Renal cortical epithelial cell (primary cell): ENCODE measurements around the genes F2 and CKAP5.

DNA sequence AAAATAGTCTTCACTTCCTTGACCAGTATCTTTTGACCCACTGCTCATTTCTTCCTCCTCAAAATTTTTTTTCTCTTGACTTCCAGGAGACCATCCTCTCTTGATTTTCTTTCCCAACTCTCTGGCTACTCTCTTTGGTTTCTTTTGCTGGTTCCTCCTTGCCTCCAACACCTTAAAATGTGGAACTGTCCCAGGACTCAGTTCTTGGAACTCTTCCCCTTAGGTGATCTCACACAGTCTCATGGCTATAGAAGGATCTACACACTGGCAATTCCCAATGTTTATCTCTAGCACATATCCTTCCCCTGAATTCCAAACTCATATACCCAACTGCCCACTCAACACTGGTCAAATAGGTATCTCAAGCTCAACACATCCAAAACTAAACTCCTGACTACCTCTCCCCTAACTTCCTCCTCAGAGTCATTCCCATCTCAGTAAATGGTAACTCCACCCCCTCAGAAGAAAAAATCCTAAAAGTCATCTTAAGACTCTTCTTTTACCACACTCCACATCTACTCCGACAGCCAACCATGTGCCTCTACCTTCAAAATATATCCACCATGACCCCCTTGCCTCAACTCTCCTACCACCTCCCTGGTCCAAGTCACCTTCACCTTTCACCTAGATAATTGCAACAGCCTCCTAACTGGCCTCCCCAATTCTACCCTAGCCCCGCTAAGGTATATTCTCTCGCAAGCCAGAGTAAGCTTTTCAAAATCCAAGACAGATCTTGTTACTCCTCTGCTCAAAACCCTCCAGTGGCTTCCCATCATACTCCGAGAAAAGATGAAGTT, 24.6 kb downstream of the PHF21A start:
- RRBS: no CpG with 5 or more reads among the region's 4 CpGs

DNA sequence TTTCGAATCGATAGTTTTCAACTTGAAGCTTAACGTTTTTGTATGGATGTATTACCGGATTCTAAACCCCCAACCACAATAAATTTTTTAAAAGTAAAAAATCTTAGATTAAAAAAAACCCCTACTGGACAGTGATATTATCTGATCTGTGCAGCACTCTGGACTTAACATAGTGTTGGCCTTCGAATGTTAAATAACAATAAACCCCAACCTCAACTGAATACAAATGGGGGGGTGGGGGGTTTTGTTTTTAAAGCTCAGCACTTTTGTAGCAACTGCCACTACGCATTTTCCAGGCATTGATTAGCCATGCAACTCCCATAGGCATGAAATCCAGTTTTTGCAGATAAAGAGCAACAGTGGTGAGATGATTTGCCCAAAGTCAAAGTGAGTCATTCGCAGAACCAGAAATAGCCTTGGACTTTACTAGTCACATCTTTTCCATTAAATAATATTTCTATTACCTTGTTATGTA, 1.6 kb upstream of the PHF21A start:
- RRBS: no CpG with 5 or more reads among the region's 7 CpGs

- RRBS: no CpG with 5 or more reads among the region's 11 CpGs
Observed at GRCh38 chr11:46248449-46249092, 28.9 kb upstream of the CREB3L1 start.

- RRBS: no CpG with 5 or more reads among the region's 5 CpGs
Observed at GRCh38 chr11:46273733-46274280, 3.7 kb upstream of the CREB3L1 start.

GRCh38 chr11:46312115-46313029, 34.9 kb upstream of the DGKZ start:
- RRBS: no CpG with 5 or more reads among the region's 8 CpGs

GRCh38 chr11:46315040-46315383, 32.3 kb upstream of the DGKZ start:
- RRBS: no CpG with 5 or more reads among the region's 4 CpGs

DNA sequence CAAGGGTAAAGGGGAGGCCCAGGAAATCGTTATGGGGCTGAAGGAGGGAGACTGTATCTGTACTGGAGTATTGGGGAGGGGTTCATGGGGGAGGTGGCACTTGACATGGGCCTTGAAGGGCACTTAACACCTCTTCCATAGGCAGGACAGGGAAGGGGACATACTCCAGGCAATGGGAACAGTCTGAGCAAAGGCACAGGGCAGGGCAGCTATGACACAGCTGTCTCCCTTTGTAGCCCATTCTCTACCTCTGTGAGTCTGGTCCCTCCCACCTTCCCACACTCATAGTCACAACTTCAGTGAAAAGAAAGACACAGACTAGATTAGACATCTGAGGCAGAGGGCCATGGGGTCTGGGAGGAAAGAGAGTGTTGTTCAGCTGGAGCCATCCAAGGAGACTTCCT, 15.9 kb upstream of the DGKZ start:
- RRBS: no CpG with 5 or more reads among the region's 1 CpG

DNA sequence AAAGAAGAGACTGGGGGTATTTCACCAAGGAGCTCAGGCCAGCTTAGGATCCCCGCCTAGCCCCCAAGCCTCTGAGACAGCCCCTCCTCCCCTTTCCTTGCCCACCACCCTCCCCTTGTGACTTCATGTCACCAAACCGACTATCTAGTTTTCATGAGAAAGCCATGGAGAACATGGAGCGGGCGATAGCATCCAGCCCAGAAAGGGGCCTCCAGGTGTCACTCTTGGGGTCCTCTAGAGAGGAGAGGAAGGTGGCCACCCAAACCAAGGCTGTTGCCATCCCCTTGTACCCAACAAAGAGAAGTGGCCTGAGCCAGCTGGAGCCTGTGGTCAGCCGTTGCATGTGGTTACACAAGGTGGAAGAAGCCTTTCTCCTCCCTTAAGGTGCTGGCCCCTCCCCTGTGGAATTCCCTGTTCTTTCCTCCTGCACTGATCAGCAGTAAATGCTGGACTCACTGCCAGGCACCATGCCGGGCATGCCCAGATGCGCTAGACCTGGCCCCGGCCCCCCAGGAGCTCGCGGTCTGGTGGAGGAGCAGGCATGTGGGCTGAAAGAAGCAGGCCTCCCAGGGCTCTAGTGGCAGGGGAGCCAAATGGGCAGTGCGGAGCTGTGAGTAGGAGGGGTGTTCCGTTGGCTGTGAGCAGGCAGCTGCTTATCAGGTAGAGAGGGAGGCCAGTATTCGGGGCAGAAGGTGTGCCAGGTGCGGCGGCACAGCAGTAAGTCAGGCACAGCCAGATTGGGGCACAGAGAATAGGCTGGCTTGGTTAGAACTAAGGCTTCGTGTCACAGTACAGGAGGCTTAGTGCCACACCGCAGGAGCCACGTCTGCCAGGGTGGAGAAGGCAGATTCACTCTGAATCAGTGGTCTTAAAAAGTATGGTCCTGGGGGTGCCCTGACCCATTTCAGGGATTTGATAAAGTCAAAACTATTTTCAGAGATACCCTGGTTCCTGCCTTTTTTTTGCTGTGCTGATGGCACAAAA, 10.2 kb downstream of the DGKZ start:
- RRBS: no CpG with 5 or more reads among the region's 18 CpGs

GRCh38 chr11:46362561-46363564, 15.6 kb downstream of the DGKZ start:
- RRBS: 65% methylated on average over 2 of the region's 27 CpGs

DNA sequence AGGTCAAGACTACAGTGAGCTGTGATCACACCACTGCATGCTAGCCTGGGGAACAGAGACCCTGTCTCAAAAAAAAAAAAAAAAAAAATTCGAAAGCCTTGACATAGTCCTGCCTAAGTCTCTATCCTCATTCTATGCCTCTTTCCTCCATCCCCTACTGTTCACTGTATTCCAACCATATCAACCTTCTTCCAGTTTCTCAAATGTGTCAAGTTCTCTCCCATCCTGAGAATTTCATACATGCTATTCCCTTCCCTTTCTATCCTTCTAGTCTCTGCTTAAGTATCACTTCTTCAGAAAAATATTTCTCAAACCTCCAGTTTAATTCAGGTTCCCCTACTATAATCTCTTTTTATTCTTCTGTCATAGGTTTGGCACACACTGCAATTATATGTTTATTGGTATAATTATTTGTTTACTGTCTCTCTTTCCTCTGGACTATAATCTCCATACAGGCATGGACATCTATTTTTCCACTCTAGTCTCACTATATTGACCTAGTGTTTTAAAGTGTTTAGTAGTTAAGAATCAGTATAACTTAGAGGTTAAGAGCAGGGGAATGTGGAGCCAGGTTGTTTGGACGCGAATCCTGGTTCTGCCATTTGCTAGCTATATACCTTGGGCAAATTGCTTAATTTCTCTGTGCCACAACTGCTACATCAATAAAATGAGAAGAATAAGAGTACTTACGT, 11.6 kb downstream of the AMBRA1 start:
- RRBS: no CpG with 5 or more reads among the region's 4 CpGs

- RRBS: no CpG with 5 or more reads among the region's 20 CpGs
Observed at GRCh38 chr11:46680841-46681252, 19.6 kb downstream of the ARHGAP1 start.

DNA sequence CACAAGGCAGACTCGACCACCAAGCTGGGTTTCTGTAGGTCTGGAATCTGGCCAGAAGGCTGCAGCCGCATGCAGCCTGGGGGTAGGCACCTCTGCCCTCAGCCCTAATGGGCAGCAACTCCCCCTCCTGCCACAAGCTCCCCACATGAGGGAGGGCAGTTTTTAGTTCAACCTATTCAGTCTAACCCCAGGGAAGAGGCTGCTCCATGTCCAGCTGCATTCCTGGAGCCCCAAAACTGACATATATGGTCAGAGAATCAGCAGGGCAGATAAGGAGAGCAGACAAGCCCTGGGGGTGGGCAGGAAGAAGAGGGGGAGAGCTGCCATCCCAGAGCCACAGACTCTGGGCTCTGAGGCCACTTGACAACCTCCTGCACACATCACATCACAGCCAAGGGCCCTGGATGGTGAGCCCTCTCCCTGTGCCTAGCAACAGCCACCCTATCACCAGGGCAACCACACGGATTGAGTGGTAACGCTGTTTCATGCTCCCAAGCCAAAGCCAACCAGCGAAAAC, 3.2 kb downstream of the ARHGAP1 start:
- RRBS: no CpG with 5 or more reads among the region's 5 CpGs

DNA sequence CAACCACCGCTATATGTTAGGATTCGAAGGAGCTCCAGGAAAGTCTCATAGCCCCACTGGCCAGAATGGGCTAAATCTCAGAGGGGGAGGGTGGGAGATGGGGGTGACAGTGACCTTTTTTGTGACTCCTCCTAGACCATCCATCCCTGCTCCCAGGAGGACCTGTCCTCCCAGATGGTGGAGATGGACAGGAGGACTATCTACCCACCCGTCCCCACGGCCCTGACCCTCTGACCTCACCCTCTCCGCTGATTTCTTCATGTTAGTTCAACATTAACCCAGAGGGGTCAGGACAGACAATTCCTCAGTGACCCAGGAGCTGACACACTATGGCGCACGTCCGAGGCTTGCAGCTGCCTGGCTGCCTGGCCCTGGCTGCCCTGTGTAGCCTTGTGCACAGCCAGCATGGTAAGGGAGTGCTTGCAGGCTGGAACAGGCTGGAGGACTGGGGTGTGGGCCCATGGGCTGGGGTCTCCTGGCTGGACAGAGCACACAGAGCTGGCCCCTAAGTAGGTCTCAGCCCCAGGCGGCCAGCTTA, at the start of gene F2:
Gene F2 (plus strand): TSS at position 307 of the 538 bp plus-strand sequence.
- RRBS: no CpG with 5 or more reads among the region's 9 CpGs

GRCh38 chr11:46845489-46846553, at the start of gene CKAP5:
CKAP5 (minus strand) TSS chr11:46846280.
- RRBS: no CpG with 5 or more reads among the region's 96 CpGs

DNA sequence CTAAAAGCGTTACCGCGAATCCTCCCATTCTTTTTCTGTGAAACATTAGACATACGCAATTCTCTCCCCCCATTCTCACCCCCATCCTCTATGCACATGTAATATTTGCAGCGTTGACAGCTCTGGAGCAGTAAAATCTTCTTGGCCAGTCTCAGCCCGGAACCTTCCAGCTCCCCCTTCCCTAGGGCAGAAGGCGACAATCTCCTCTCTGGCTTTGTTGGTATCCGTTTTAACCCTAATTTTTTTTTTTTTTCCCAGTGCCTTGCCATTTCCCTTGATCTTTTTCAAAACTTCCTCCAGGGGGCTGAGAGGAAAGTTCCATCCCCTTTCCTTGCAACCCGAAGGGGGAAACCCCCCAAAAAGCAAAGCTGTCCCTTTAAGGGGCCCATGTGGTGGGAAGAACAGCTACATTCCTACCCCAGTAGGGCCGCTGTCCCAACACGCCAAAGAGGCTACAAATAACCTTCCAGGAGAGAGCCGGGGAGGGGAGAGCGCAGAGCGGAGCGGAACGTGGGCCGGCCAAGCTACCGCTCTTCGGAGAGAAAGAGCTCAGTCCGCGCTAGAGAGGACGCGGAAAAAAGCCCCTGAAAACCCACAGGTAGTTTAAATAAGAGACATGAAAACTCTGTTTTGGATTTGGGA, 1.8 kb downstream of the LRP4 start:
- RRBS: 0% methylated on average over 4 of the region's 23 CpGs

GRCh38 chr11:46948308-46948752, 11.8 kb downstream of the CSTPP1 start:
- RRBS: no CpG with 5 or more reads among the region's 2 CpGs

GRCh38 chr11:46952773-46953432, 16.3 kb downstream of the CSTPP1 start:
- RRBS: no CpG with 5 or more reads among the region's 7 CpGs

- RRBS: no CpG with 5 or more reads among the region's 1 CpG
Observed at GRCh38 chr11:47004516-47005119, 68.1 kb downstream of the CSTPP1 start.

- RRBS: no CpG with 5 or more reads among the region's 20 CpGs
Observed at GRCh38 chr11:47171452-47172465, 4.9 kb downstream of the ARFGAP2 start.